SK-MEL-5 (cell line): ENCODE results near the genes SLC12A8 and ROPN1B.

DNA sequence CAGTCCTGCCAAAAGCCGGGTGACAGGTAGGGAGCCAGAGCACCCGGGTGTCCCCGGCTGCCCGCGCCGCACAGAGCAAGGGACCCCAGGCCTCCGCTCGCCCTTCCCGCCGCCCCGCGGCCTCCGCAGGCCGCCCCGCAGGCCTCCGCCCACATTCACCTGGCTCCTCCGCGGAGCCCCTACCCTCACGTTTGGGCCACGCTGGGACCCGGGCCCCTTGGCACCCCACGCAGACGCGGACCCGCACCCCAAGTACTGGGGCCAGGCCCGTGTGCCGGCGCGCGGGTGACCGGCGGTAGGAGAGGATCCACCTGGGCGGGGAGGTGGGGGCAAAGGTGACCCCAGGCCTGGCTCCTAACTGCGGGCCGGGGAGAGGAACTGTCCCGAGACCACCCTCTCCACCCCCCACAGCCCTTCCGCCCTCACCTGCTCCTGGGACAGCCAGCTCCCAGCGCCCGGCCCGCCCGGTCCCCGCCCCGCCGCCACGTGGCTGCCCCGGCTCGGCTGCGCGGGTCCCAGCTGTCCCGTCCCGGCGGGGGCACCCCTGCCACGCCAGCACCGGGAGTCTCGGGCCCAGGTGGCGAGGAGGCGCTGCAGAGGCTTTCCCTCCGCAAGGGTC, at the start of gene SLC12A8:
Gene SLC12A8 (minus strand): TSS at position 475 of the 619 bp plus-strand sequence.
RAMPAGE:
- cytosol, long total RNA = no peak
- long total RNA = no peak
- nucleus, long total RNA = no peak

DNA sequence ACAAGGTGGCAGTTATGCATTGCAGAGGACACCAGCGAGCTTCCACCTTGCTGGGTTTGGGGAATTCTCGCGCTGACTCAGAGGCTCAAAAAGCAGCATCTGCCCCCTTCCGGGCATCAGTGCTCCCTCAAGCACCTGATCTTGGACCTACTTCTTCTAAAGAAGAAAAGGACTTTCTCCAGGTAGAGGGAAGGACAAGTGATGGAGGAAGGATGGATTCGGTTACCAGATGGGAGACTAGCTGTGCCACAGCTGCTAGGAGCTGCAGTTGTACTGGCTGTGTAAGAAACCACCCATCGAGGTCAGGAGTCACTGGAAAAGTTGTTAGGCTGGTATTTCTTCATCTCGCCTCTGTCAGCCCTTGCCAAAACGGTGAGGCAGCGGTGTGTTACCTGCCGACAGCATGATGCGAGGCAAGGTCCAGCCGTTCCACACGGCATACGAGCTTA, 125.1 kb upstream of the OSBPL11 start:
RAMPAGE:
- cytosol, long total RNA = no peak
- long total RNA = no peak
- nucleus, long total RNA = no peak

RAMPAGE:
- cytosol, long total RNA = no peak
- long total RNA = no peak
- nucleus, long total RNA = no peak
Measured at GRCh38 chr3:125835935-125836670, 132.9 kb upstream of the ROPN1B start.

DNA sequence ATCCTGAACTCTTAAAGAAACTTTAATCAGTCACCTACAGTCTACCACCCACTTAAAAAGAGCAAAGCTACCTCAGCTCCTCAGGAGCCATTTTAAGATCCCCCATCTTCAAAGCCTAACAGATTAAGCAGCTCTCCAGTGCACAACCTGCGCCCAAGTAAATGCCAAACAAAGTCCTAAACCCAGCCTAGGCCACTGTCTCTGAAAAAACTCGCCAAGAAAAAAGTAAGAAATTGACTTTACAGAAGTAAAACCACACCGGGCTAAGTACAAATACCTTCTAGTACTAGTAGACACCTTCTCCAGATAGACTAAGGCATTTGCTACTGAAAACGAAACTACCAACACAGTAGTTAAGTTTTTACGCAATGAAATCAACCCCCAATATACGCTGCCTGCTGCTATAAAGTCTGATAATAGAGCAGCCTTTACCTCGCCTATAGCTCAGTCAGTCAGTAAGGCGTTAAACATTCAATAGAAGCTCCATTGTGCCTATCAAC, 132.3 kb upstream of the ROPN1B start:
RAMPAGE:
- cytosol, long total RNA = no peak
- long total RNA = no peak
- nucleus, long total RNA = no peak

RAMPAGE:
- cytosol, long total RNA = no peak
- long total RNA = no peak
- nucleus, long total RNA = no peak
Measured at GRCh38 chr3:125887587-125888362, 81.2 kb upstream of the ROPN1B start.

DNA sequence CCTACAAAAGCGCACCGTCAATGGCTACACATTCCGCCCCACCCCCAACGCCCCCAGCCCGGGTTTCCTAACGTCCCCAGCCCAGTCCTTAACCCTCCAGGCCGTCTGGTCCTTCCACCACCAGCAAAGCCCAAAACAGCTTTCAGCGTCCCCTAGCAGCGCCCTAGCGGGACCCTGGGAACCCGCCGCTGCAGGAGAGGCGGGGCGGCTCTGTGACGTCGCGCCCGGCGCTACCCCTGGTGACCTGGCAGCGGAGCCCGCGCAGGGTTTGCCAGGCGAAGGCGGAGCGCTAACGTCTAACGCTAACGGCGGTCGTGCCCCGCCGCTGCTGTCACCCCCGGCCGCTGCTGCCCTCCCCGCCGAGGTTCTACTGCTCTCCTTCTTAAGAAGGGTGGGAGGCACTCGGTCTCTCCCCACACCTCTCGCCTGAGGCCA, at the start of gene ROPN1B:
Gene ROPN1B (plus strand): TSS at position 264 of the 435 bp plus-strand sequence.
RAMPAGE:
- cytosol, long total RNA = no peak
- long total RNA = no peak
- nucleus, long total RNA = no peak

DNA sequence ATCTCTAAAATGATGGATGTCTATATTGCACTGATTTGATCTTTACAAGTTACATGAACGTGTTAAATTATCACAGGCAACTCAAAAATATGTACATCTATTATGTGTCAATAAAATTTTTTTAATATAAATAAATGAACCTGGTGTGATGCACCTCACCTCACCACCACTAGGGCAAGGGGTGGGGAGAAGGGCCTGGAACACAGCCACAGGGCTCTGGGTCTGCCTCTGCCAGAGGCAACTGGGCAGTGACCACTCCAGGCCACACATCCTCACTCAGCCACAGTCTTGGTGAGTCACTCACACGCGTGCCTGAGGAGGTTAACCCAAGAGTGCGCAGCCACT, 2.4 kb downstream of the SLC41A3 start:
RAMPAGE:
- cytosol, long total RNA = no peak
- long total RNA = no peak
- nucleus, long total RNA = no peak

DNA sequence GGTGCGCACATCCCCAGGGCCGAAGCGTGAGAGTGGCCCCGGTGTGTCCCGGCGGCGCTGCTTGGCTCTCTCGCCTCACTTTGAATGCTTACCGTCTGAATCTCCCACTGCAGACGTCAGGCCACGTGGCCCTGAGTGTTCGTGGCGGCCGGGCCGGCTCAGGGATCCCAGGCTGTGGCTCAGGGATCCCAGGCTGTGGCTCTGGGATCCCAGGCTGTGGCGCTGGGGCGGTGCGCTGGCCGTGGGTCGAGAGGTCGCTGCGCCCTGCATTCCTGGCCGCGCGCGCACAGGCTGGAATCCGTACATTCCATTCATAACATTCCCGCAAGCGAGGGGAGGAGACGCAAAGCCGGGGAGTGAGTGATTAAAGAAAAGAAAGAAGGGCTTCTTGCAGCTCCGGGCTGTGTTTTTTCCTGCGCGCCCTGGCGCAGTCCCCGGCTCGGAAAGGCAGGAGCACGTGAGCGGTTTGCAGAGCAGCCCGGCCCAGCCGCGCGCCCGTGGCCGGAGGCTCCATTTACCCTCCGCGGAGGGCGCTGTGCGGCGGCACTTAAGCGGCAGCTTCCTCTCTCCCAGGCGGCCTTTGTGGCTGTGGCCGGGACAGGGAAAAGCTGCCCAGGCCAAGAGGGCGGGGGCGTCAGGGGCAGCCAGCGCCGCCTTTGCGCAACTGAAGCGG, 87.0 kb upstream of the ALDH1L1 start:
RAMPAGE:
- cytosol, long total RNA = no peak
- long total RNA = no peak
- nucleus, long total RNA = no peak

DNA sequence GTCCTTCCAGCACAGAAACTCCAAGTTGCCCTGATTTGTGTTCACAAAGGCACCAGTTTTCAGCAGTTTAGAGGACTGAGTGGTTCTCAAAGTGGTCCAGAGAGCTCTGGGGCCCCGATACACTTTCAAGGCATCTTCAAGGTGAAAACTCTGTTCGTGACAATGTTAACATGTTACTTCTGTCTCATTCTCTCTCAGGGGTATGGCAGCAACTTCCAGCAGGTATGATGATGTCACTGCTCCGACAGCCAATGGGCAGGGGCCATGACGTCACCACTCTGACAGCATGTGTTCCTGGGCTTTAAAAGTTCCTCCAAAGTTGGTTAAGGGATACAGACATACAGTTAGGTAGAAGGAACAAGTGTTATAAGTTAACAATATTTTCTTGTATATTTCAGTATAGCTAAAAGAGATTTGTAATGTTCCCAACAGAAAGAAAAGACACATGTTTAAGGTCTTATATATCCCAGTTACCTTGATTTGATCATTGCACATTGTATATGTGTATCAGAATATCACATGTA, 87.8 kb downstream of the KLF15 start:
RAMPAGE:
- cytosol, long total RNA = no peak
- long total RNA = no peak
- nucleus, long total RNA = no peak

GRCh38 chr3:126270018-126271011, 86.9 kb downstream of the KLF15 start:
RAMPAGE:
- cytosol, long total RNA = no peak
- long total RNA = no peak
- nucleus, long total RNA = no peak

RAMPAGE:
- cytosol, long total RNA = no peak
- long total RNA = no peak
- nucleus, long total RNA = no peak
Measured at GRCh38 chr3:126287124-126288371, 69.7 kb downstream of the KLF15 start.

DNA sequence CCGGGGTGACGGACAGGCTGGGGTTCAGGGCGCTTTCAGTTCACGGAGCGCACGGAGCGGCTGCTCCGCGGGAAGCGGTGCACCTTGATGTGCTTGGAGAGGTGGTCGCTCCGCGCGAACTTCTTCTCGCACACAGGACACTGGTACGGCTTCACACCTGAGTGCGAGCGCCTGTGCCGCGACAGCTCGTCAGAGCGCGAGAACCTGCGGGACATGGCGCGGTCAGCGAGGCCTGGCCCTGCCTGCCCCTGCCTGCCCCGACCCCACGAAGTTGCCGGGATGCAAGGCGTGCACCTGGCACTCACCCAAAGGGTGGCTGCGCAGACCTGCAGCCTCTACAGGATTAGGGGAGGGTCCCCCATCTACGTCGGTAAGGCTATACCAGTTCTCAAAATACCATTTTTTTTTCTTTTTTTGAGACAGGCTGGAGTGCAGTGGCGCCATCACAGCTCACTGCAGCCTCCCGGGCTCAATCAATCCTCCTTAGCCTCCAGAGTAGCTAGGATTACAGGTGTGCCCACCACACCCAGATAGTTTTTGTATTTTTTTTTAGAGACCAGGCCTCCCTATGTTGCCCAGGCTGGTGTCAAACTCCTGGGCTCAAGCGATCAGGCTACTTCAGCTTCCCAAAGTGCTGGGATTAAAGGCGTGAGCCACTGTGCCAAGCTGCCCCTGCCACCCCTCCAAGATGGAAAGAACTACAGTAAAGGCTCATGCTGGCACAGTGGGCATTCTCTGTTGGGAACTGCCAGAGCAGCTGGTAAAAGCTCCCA, 13.3 kb downstream of the KLF15 start:
RAMPAGE:
- cytosol, long total RNA = no peak
- long total RNA = no peak
- nucleus, long total RNA = no peak

RAMPAGE:
- cytosol, long total RNA = no peak
- long total RNA = no peak
- nucleus, long total RNA = no peak
Measured at GRCh38 chr3:126351920-126353124, 4.9 kb downstream of the KLF15 start.

DNA sequence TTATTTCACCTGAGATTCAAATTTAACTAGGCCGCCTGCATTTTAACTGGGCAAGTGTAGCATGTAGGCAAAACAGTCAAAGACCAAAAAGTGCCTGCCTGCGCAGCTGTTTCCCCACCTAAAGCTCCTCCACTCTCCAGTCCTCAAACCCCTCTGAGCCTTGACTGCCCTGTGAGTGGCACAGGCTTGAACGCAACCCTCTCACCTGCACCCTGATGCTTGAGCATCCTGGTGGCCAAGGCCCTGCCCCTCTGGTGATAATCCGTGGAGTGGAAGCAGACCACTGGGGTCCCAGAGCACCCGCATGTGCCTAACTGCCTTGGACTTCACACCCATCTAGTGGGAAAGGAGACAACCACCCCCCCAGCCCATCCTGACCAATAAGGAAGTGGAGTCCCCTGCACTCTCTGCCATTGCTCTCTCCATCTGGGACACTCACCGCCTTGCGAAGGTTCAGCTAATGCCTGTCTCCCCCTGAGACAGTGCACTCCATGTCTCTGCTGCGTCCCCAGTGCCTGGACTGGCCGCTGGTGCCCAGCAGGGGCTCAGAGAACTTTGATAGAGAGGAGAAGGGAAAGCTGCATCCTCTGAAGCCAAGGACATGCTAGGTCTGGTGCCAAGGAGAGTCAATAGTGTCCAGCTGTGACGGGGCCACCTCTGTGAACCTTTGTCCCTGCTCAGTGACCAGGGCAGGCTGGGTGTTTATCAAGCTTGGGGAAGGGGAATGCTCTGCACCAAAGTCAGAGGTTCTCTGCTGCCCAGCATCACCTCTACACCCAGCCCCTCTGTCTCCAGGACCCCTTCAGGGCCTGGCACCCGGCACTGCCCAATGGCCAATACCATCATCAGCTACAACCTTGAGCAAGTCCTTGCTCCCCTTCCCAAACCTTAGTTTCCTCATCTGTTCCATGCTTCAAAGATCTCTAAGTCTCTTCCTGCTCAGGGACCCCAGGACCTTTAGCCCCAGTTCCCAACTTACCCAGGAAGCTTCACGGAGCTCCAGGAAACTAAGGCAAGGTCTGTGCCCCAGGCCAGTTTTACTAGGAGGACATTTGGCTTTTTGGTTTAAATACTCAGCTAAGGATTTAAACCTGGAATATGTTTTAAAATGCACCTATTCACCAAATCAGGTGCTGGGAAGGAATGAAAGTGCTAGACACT, 3.3 kb downstream of the KLF15 start:
RAMPAGE:
- cytosol, long total RNA = no peak
- long total RNA = no peak
- nucleus, long total RNA = no peak

GRCh38 chr3:126356313-126357044, 729 bp downstream of the KLF15 start:
RAMPAGE:
- cytosol, long total RNA = no peak
- long total RNA = no peak
- nucleus, long total RNA = no peak

RAMPAGE:
- cytosol, long total RNA = no peak
- long total RNA = no peak
- nucleus, long total RNA = no peak
Measured at GRCh38 chr3:126364352-126364679, 7.1 kb upstream of the KLF15 start.

GRCh38 chr3:126367143-126368021, 10.2 kb upstream of the KLF15 start:
RAMPAGE:
- cytosol, long total RNA = no peak
- long total RNA = no peak
- nucleus, long total RNA = no peak

GRCh38 chr3:126439284-126440031, 36.2 kb downstream of the ZXDC start:
RAMPAGE:
- cytosol, long total RNA = no peak
- long total RNA = no peak
- nucleus, long total RNA = no peak

DNA sequence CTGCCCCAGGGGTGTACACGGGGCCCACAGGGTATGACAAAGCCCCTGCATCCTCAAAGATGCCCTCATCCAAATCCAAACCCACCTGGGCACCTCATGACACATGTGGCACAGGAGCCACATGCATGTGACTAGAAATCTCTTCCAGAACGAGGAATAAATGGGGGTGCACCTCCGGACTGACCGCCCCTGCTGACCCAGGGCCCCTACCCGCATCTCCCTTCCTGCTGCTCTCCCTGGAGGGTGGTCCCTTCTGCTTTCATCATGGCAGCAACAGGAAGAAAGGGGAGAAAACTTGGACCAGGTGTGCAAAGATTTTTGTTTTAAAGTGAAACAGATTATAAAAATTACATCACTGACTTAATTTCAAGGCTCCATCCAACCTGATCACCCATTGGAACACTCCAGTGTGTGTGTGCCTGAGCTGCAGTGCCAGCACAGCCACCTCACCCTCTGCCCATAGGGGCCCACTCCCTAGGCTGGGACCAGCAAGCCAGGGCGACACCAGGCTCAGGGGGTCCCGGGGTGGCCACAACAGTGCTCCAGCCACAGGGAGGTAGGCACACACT, 25.2 kb downstream of the ZXDC start:
RAMPAGE:
- cytosol, long total RNA = no peak
- long total RNA = no peak
- nucleus, long total RNA = no peak

RAMPAGE:
- cytosol, long total RNA = no peak
- long total RNA = no peak
- nucleus, long total RNA = no peak
Measured at GRCh38 chr3:126472003-126472881, 3.4 kb downstream of the ZXDC start.